Temporal lobe (tissue), 2 donors: ENCODE results near the gene SDE2.

GRCh38 chr1:223962004-223962526 lies 116.3 kb upstream of the TP53BP2 start:
- RAMPAGE, long total RNA, result no peak

DNA sequence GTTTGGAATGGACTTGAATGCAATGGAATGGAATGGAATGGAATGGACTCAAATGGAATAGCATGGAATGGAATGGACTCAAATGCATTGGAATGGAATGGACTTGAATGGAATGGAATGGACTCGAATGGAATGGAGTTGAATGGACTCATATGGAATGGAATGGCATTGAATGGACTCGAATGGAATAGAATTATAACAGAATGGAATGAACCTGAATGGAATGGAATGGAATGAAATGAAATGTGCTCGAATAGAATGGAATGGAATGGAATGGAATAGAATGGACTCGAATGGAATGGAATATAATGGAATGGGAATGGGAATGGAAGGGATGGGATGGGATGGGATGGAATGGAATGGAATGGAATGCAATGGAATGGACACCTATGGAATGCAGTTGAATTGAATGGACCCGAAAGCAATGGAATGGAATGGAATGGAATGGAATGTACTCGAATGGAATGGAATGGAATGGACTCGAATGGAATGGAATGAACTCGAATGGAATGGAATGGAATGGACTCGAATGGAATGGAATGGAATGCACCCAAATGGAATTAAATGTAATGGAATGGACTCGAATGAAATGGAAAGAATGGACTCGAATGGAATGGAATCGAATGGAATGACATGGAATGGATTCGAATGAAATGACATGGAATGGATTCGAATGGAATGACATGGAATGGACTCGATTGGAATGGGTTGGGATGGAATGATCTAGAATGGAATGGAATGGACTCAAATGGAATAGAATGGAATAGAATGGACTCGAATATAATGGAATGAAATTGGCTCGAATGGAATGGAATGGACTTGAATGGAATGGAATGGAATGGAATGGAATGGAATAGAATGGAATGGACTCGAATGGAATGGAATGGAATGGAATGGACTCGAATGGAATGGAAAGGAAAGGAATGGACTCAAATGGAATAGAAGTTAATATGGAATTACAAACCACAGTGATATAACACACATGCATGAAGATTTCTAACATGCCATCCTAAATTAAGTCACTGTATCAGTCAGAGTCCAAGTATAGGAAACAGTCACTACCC lies 98.0 kb upstream of the FBXO28 start:
- RAMPAGE, long total RNA, result no peak

DNA sequence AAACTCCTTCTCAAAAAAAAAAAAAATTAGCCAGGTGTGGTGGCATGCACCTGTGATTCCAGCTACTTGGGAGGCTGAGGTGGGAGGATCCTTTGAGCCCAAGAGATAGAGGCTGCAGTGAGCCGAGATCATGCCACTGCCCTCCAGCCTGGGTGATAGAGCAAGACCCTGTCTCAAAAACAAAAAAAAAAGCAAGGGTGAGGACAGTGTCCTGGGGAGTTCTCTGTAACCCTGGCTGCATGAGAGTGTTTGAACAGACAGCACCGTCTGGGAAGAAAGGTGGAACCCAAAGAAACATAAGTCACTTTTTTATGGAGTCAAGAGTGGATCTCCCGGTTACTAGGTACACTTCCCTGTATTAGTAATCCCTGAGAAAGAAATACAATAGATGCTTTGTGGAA lies 16.5 kb downstream of the DEGS1 start:
- RAMPAGE, long total RNA, result no peak

DNA sequence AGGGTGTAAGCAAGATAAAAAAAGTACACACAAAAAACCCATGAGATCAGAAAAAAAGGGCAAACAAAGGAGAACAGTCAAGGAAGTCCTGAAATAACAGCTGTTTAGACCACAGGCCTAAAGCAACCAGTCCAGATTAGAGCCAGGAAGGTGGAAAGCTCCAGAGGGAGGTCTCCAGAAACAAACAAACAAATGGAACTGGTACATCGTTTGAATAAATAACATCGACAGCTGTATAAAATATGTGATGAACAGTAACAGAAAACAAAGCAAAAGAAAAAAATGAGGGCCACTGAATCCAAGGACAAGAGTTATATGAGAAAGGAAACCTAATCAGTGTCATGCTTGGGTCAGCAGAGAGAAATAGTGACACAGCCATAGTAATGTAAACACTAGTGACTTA lies 67.5 kb downstream of the NVL start:
- RAMPAGE, long total RNA, result no peak

GRCh38 chr1:224333884-224334899 lies 4.2 kb upstream of the NVL start:
- RAMPAGE, long total RNA, result no peak

DNA sequence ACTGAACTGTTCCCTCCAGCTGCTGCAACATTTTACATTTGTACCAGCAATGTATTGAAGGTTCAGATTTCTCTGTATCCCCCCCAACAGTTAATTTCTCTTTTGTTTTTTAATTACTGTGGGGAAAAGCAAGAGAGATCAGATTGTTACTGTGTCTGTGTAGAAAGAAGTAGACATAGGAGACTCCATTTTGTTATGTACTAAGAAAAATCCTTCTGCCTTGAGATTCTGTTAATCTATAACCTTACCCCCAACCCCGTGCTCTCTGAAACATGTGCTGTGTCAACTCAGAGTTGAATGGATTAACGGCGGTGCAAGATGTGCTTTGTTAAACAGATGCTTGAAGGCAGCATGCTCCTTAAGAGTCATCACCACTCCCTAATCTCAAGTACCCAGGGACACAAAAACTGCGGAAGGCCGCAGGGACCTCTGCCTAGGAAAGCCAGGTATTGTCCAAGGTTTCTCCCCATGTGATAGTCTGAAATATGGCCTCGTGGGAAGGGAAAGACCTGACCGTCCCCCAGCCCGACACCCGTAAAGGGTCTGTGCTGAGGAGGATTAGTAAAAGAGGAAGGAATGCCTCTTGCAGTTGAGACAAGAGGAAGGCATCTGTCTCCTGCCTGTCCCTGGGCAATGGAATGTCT lies 9.9 kb upstream of the NVL start:
- RAMPAGE, long total RNA, result no peak

DNA sequence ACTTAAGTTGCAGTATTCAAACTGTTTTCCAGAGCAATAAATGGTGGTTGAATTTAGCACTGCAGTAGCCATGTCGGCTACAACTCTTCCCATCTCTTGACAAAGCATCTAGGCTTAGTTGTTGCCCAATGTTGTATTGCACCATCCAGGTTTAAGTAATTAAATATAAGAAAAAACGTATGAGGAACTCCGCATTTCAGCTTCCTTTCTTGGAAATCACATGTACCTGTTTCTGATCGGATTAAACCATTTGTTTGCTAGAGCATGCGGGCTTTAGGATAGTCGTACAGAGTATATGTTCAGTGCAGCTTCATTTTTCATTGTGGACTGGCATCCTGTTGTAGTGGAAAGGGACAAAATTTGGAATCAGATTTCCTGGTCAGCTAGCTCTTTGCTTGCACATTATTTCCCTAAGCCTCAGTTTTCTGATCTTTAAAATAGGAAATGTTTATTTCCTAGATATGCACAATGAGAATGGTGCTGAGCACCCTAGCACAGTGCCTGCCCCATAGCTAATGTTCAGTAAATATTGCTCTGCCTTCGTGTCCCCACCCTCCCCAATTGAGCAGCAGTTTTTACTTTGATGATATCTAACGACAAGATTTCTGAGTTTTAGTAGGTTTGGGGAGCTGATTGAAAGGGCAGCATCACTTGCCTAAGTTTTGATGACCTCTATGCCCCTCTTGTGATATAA lies 1.2 kb downstream of the CNIH4 start:
- RAMPAGE, long total RNA, result no peak

DNA sequence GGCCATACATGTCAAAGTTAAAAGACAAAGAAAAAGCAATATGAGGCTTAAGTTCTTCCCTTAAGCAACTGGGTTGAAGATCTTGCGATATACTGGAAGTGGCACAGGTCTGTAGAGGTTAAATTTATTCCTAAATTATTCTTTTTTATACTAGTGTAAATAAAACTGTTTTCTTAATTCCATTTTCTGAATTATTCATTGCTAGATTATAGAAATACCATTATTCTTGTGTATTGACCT lies 11.8 kb downstream of the WDR26 start:
- RAMPAGE, long total RNA, result no peak

DNA sequence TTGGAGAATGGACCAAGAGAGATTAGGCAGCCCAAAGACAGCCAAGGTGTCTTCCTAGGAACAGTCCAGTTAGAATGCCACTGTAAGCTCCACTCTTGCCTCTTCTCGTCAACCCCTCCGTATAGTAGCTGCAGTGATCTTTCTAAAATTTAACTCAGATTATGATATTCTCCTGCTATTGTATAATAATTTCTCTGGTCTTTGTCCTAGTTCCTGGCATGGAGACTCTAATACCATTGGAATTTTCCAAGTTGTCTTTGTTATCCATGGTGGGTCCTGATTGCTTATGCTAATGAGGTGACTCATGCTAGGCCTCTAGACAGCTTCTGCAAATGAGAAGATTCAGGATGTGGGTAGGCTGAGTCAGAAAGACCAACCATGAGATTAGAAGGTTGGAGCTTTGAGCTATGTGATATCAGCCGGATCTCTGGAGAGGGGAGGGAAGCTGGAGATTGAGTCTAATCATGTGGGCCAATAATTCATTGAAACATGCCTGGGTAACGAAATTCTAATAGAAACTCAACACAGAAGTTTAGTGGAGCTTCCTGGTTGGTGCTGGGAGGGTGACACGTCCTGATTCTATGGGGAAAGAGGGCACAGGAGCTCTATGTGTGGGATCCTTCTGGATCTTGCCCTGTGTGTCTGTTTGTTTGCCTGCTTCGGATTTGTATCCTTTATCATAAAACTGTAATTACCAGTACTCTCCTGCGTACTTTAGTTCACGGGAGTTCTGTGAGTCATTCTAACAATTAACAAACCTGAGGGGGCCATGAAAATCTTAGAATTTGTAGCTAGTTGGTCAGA lies 73.2 kb upstream of the CNIH3 start:
- RAMPAGE, long total RNA, result no peak

DNA sequence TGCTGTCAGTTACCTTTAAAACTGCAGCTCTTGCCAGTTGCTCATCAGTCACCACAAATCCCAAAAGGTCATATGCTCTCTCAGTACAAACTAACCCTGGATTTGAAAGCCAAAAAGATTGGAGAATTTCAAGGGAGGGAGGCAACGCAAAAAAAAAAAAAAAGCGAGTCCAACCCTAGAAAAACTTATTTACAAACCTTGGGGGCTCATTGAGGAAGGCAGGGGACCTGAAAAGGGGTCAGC lies 47.1 kb upstream of the DNAH14 start:
- RAMPAGE, long total RNA, result no peak

DNA sequence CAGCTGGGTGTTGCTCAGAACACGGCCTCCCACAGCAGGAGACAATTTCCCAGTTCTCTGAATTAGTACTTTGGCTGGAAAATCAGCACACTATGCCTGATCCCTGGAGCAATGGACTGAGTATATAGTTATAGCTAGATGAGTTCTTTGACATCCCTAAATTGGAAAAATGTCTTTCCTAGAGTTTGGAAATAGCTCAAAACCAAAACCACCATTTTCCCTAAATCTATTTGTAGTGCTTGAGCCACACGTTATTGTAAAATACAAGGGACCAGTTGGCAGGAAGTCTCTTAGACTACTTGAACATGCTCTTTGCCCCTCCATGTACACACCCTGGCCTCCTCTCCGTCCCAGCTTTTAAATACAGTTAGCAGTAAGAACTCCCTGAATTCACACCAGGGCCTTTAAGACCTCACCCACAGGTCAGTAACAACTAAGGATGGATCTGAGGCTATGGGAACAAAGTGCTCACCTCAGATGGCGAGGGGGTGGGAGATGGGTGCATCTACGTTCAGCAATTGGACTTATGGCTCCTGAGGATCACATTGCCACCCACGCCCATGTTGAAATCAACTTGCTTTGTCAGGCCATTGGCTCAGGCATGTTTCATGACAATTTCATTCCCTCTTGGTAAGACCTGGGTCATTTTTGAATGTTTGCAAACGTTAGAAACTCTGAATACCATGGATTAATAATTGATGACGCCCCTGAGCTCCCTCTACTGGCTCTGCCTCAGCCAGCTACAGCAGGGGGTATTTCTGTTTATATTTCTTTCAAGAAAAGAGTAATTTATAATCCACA lies 13.4 kb upstream of the LBR start:
- RAMPAGE, long total RNA, result no peak

DNA sequence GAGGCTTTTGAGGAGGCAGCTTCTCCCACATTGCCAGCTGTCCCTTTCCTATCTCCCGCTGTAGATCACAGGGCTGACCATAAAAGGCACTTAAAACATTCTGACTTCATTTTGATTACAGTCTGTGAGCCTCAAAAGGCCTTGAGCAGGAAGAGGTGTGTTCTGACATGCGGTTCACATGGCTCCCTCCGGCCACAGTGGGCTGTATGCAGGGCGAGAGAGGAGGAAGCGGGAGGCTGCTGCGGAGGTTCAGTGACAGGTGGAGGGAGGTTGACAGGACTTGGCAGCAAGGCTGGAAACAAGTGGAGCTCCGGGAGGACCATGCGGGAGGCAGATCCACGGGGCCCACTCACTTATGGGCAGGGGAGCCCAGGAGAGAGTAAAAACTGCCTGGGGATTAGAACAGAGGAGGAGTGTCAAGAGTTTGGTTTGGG lies 50.1 kb upstream of the LBR start:
- RAMPAGE, long total RNA, result no peak

GRCh38 chr1:225547654-225548427 lies 105.1 kb downstream of the ENAH start:
- RAMPAGE, long total RNA, result no peak

GRCh38 chr1:225649507-225650068 lies 3.3 kb downstream of the ENAH start:
- RAMPAGE, long total RNA, result no peak

DNA sequence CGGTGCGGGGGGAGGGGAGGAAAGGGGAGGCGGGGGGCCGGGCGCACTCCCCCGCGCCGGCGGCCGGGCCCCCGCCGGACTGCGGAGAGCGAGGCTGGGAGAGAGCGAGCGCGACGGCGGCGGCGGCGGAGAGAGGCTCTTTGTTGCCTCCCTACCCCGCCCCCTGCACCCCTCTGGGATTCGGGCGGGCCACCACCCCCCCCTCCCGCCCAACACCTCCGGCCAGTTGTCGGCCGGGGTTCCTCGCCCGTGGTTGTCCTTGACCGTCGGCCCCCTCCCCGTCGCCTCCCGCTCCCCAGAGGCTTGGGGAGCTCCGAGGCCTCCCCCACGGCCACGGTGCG lies 267 bp upstream of the ENAH start:
- RAMPAGE, long total RNA, result no peak

DNA sequence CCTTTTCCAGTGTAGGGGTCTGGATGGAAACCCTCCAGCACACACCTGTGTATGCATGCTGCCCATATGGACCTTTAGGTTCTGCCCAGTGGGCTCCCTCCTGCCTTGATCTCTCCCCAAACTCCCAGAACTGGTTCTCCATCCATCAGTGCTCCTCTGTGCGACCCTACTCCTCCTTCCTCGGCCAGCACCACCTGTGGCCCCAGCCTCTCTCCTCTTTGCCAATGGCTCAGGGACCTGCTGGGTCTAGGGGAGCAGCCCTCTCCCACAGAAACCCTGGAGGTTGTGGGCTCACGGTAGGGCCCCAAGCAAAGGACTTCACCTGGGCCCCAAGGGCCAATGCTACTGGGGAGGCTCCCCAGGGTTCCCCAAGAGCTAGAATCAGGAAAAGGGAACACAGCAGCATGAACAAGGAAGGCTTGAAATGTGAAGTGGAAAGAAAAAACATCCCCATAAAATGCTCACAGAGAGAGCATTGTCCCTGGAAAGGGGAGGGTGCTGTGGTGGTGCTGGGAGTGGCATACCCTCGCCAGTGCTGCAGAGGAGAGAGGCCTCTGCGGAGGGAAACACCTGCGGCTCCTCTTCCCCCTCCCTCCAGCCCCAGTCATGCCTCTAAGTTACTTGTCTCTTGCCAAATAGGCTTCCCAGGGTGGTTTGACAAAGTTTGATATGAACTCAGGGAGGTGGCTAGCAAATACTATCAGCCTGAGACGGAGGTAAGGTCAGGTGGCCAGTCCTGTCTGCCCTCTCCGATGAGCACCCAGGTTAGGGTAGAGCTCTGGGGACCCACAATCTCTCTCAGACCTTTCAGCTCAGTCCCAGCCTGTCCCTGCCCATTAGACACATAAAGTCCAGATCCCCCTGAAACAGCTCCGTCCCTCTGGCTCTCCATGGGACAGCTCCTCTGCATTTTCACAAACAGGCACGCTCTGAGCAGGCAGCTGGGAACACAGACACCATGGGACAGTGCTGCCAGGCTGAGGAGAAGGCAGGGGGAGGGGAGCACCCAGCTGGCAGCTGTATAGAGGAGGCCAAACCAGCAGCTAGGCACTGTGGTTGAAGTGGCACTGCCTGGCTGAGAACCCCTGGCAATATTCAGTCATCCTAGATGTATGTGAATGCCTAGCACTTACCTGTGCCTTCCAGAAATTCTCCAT lies 2.4 kb downstream of the TMEM63A start:
- RAMPAGE, long total RNA, result no peak

GRCh38 chr1:225890340-225890753 lies 1.4 kb upstream of the LEFTY1 start:
- RAMPAGE, long total RNA, result no peak

DNA sequence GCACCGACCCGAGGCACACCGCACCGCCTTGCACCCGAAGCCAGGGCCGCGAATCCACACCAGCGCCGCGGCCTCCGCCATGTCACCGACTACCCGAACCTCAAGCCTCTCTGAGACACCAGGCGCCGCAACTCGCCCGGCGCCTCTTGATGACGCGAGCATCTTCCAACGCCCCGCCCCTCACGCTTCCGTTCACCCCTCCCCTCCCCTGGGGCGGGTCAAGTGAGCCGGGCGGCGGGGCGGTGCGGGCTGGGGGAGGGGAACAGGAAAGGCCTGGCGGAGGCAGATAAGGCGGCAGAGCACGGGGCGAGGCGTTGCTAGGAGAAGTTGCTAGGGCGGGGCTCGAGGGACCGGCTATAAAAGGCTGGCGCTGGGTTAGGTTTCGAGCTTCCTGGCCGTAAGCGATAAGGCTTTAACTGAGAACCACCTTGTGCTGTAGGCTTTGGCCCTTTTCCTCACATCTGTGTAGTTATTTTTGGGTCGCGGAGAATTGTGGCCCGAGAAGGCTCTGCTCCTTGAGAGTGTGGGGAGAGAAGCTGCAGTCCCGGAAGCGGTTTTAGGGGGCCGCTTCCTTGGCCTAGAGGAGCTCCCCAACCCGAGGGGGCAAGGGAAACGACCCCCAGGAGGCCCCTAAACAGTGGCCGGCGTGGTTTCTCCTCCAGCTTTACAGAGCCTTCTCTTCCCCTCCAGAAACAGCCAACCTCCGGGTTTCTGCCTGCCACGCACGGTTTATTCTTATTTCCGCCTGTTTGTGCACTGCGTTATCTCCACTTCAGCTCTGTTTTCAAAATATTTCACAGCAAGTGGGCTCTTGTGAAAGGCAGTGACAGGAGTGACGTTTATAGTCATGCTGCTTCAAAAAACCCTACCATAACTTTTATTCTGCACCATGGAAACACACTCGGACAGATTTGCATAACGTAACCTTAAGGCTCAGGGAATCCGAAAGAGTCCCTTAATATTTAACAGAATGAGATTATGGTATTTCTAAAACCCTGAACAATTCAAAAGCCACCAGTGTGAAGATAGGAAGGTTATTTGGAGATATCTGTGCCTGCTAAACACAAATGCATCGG lies at the start of gene SDE2:
SDE2 (minus strand) TSS at position 112 of the 1,076 bp plus-strand sequence.
- RAMPAGE, long total RNA, result start-site peak on the minus strand centred at position 113 of the sequence, 52 bp wide, 281 and 32 reads in 2 replicates

DNA sequence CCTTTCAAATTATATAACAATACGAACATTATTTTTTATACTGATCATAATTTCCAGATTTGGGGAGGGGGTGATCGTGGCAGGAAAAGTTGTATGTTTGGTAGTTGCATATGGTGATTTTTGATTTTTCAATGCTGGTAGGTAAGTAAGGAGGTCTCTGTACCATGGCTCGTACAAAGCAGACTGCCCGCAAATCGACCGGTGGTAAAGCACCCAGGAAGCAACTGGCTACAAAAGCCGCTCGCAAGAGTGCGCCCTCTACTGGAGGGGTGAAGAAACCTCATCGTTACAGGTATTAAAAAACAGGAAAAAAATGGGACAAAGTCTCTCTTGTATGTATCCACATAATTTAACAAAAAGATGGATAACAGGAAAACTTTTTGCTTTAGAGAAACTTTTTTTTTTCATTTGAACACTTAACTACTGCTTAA lies 1.7 kb downstream of the H3-3A start:
- RAMPAGE, long total RNA, result no peak

GRCh38 chr1:226073072-226074440 lies 11.0 kb downstream of the H3-3A start:
- RAMPAGE, long total RNA, result no peak